Progenitor cell of endocrine pancreas (in vitro differentiated cells): ENCODE measurements around a stretch of chr3.

DNA sequence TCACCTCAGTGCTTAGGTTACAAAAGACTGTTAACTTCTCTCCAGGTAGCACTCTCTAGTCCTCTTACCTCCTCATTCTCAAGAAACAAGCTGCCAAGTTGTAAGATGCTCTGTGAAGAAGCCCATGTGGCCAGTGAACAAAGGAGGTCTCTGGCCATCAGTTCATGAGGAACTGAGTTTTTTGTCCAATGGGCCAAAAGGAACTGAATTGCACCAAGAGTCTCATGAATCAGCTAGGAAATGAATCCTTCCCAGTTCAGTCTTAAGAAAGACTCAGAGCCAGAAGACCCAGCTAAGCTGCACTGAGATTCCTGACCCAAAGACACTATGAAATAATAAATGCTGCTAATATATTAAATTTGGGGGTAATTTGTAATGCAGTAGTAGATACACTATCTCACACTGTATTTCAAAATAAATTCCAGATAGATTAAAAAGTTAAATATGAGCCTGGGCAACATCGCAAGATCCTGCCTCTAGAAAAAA, 3.9 kb downstream of the OSBPL11 start:
- PRO-cap: no peak

GRCh38 chr3:125634334-125634577, 39.0 kb upstream of the OSBPL11 start:
- PRO-cap: no peak

DNA sequence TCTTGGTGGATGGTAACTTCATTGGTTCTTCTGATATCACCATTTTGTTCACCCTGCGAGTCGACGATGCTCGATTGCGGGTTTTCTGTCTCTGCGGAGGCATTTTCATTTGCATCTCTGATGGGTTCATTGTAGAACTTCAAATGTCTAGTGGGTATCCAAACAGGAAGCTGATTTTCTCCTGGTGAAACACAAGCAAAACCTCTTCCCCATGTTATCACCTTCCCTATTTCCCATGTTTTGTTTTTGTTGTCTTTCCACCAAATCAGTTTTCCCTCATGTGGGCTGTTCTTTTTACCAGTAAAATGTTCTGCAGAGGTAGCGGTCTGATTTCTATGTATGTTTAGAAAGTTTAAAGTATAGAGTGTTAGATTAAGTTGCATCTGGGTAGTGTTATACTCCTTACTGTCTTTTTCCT, 168.3 kb upstream of the ROPN1B start:
- PRO-cap: no peak

DNA sequence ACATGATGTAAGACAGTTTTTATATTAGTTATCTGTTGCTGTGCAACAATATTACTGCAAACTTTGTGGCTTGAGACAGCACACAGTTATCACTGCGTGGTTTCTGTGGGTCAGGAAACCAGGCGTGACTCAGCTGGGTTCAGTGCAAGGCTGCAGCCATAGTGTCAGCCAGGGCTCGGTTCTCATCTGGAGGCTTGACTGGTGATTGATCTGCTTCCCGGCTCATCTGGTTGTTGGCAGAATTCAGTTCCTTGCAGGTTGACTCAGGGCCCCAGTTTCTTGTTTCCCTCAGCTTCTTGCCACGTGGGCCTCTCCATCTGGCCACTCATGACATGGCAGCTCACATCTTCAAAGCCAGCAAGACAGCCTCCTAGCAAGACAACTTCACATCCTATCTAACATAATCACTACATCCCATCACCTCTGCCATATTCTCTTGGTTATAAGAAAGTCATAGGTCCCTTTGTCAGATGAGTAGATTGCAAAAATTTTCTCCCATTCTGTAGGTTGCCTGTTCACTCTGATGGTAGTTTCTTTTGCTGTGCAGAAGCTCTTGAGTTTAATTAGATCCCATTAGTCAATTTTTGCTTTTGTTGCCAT, 146.7 kb upstream of the ROPN1B start:
- PRO-cap: no peak

DNA sequence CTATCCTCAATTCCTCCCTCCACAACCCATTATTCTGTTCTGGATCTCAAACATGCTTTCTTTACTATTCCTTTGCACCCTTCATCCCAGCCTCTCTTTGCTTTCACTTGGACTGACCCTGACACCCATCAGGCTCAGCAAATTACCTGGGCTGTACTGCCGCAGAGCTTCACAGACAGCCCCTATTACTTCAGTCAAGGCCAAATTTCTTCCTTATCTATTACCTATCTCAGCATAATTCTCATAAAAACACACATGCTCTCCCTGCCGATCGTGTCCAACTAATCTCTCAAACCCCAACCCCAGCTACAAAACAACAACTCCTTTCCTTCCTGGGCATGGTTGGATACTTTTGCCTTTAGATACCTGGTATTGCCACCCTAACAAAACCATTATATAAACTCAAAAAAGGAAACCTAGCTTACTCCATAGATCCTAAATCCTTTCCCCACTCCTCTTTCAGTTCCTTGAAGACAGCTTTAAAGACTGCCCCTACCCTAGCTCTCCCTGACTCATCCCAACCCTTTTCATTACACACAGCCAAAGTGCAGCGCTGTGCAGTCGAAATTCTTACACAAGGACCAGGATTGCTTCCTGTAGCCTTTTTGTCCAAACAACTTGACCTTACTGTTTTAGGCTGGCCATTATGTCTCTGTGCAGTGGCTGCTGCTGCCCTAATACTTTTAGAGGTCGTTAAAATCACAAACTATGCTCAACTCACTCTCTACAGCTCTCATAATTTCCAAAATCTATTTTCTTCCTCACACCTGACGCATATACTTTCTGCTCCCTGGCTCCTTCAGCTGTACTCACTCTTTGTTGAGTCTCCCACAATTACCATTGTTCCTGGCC, 102.0 kb upstream of the ROPN1B start:
- PRO-cap: no peak

- PRO-cap: no peak
Observed at GRCh38 chr3:125887587-125888362, 81.2 kb upstream of the ROPN1B start.

DNA sequence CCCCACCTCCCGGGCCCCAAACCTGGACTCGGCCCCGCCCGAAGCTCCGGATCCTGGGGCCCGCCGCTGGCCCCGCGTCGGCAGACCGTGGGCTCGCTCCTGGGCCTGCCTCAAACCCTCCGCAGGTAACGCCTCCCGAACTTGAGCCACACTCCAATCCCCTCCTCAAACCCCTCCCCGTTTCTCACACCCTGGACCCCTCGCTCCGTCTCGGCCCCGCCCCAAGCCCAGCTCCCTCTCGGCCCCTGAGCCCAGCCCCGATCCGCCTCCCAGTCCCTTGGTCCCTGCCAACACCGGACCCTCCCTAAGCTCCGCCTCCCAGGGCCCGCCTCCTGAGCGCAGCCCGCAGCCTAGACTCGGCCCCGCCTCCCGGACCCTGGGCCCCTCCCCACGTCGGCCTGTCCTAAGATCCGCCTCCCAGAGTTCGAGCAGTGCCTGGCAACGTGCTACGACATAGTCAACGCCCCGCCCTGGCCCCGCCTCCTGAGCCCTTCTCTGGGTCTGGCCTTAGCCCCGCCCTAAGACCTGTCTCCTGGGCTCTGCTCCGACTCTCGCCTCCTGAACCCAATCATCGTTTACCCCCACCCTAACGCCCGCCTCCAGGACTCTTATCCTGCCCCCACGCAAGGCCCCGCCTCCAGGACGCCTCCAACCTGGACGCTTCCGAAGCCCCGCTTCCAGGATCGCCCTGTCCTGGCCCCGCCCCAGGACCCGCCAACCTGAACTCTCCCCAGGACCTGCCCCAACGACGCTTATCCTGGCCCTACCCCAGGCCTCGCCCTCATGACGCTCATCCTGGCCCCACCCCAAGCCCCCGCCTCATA, 53.1 kb upstream of the ROPN1B start:
- PRO-cap: bidirectional peak, plus-strand start at position 420 of the sequence, minus-strand start at position 127 of the sequence; bidirectional peak, plus-strand start outside the sequence, minus-strand start at position 750 of the sequence

DNA sequence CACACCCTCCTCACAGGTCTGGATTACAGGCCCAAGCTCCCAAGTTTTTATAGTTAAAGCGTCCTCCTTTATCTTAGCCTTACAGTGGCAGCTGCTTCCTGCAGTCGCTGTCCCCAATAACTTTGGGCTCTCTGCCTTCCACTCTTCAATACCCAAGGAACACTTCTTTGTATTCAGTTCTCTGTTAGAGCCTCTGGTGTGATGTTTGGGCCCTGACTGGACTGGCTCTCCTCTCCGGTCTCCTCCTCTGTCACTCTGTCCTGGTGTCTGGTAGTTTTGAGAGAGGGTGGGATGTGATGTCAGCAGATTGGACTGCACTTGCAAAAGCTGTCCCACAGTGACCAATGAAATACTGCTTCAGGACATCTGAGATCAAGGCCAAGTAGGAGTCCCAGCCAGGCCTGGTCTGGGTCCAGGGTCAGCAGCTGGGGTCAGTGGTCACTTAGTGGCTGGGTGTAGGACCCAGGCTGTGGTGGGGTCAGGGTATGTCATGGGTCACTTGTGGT, 21.0 kb downstream of the ALDH1L1 start:
- PRO-cap: no peak

DNA sequence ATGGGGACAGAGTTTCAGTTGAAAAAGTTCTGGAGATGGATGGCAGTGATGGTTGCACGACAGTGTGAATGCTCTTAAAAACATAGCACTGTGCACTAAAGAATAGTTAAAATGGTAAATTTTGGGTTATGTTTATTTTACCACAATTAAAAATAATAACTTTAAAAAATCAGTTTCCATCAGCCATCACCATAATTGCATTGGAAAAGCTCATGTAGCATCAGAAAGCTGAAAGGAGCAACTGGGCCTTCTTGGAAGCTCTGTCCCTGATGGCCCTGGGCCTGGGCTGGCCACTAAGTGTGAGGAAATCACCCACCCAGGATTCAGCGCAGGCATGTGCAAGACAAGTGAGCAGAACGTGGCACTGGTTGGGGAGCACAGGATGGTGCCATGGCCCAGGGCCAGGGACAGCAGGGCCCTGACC, 5.7 kb upstream of the ALDH1L1 start:
- PRO-cap: no peak

DNA sequence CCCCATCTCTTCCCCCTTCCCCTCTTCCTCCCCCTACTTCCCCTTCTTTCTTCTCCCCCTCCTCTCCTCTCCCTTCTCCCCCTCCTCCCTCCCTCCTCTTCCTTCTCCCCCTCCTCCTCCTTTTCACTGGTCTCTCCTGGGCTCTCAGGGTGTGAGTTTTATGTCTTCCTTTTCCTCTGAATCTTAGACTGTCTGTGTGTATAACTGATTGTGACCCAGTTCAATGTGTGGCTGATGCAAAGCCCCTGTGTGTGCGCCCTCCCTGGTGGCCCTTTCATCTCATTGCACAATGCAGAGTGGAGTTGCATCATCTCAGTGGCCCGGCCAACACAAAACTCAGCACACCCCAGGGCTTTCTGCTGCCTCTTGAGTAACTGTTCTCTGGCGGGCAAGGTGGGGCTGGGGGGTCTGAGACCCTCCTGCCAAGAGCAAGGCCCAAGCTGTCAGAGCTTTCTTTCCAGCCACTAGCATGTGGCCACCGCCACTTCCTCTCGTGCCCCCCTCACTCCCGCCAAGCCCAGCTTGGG, 80.5 kb upstream of the ALDH1L1 start:
- PRO-cap: no peak

DNA sequence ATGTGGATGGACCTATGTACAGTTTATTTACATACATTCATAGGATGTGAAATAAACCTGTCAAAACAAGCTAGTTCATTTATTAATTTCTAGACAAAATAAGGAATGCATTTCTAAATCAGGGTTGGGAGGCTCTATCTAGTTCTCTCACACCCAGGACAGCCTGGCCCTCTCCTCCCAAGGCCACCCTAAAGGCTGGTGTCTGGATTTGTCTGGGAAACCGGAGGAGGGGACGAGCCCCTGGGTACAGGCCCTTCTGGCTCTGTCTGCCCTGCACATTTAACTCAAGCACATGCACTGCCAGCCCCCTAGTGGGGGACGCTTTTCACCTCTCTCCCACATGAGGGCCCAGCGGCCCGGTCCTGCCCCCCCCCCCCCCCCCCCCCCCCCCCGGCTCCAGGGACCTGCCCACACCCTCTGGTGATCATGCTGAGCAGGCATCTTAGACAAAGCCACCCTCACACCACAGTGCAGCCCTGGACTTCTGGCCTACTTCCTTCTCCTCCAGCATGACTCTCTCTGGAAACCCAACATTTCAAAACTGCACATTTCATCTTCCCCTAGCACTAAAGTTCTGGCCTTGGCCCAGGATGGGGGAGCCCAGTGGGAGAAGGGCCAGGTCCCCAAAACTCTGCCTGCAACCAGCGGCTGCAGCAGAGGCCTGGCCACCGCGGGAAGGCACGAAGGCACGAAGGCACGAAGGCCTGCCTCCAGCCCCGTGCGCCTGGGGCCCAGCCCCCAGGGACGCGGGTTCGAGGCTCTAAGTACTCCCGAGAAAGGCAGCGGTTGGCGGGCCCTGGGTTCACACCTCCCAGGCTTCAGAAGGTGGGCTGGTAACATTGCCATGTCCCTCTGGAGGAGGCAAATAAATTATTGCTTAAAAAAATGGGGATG, 14.2 kb downstream of the KLF15 start:
- PRO-cap: no peak

DNA sequence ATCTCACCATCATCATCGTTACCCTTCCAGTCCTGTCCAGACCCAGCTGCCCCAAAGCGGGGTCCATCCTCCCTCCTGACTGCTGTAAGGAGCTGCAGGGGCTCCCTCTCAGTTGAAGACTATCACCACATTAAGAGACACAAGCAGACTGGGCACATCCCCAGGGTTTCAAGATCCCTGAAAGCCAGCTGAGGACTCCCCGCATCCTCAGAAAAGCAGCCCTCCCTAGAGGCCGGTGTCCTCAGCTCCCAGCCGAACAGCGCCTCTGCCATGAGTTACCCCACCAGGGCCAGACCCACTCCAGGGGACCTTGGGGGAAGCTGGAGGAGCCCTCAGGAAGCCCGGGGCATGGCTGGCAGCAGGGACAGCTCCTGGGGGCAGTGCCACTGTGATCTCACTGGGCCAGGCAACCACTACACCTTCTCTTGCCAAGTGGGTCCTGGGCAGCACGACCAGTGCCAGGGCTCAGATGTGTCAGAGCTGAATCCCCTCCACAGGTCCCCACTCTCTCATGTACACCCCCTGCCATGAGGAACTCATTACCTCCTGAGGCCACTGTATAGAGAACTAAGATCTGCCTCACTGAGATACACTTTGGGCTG, 8.1 kb downstream of the KLF15 start:
- PRO-cap: no peak

- PRO-cap: no peak
Observed at GRCh38 chr3:126351920-126353124, 4.9 kb downstream of the KLF15 start.

GRCh38 chr3:126365681-126366129, 8.5 kb upstream of the KLF15 start:
- PRO-cap: no peak

DNA sequence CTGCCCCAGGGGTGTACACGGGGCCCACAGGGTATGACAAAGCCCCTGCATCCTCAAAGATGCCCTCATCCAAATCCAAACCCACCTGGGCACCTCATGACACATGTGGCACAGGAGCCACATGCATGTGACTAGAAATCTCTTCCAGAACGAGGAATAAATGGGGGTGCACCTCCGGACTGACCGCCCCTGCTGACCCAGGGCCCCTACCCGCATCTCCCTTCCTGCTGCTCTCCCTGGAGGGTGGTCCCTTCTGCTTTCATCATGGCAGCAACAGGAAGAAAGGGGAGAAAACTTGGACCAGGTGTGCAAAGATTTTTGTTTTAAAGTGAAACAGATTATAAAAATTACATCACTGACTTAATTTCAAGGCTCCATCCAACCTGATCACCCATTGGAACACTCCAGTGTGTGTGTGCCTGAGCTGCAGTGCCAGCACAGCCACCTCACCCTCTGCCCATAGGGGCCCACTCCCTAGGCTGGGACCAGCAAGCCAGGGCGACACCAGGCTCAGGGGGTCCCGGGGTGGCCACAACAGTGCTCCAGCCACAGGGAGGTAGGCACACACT, 25.2 kb downstream of the ZXDC start:
- PRO-cap: no peak

- PRO-cap: no peak
Observed at GRCh38 chr3:126961596-126961961, 21.3 kb upstream of the PLXNA1 start.

DNA sequence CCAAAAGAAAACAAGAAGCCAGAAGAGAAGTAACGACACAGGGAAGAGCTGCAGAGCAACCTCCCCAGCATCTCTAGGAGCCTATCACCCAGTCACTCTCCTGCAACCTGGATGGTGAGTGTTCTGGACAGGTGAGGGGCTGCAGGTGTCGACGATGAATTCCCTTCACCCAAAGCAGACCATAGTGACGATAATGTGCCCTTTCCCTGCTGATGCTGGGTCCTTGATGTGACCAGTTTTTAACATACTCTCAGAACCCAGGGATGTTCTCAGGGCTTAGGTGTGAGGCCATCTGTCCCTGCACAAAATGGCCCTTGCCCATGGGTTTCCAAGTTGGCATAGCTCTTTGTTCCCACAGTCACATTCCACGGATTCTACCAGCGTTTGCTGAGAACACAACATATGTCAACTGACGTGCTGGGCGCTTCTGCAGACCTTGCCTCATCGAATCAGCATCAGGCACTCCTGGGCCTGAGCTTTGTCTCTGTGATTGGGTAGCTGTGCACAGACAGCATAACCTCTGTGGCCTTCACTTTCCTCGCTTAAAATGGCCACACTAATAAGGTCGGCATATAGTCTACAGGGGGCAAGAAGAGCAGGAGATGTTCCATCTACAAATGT, 69.1 kb downstream of the MGLL start:
- PRO-cap: no peak

GRCh38 chr3:127791519-127791926, 30.8 kb downstream of the MGLL start:
- PRO-cap: no peak

DNA sequence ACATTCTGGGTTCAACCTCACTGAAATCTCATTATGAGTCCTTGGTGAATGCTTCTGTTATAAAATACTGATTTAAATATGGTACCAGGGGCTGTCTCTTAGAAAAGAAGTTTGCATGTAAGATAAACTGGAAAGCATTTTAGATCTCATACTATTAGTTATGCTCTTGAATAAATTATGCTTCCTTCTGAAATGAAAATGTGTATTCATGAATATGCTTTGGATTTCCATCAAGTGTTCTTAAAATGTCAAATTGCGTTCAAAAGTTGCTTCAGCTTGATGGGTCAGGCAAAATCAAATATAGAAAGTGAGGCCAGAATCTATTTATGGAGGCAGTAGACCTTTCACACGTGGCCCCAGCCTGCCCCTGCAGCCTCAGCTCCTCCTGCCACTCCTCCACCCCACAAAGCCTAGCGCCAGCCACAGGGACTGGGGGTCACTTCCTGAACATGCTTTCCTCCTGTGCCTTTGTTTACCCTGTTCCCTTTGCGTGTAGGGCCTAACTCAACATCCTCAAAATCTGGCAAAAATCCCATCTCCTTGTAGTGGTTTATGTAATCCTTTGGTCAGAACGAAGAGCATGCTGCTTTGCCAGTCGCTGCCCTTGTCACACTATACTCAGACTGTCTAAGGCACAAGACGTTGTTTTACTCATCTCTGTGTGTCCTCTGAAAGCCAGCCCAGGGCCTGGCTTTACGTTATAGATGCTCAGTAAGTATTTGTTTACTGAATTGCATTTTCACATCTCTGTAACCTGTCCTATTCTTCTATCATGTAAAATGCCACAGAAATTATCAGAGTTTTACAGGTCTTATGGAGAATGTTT, 39.5 kb downstream of the KBTBD12 start:
- PRO-cap: no peak

DNA sequence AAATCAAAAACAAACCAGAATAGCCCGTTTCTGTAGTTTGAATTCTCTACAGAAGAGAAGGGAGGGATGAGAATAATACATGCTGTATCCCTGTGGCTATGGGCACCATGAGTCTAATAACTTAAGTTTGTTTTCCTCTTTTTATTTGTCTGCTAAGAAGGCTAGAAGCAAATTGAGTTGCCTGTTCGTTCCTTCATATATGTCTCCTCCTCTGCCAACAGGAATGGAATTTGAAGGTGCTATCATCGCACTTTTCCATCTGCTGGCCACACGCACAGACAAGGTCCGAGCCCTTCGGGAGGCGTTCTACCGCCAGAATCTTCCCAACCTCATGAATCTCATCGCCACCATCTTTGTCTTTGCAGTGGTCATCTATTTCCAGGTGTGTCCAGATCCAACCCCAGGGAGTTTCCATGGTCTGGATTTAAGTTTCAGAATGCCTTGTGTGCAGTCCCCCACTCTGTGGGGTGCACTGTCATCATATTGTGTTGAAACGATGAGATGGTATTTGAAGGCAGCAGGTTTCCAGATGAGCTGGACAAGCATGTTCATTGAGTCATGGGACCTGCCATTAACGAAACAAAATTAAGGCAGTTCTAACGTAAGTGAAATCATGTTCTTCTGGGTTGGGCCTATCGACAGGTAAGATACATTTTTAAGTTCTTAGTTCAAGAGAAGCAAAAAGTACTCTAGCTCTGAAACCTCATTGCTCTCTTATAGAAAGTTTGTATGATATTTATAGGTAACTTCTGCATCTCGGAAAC, 12.6 kb downstream of the SEC61A1 start:
- PRO-cap: no peak